ENCODE measurements around the genes TBCK, ETNPPL and CASP6.

DNA sequence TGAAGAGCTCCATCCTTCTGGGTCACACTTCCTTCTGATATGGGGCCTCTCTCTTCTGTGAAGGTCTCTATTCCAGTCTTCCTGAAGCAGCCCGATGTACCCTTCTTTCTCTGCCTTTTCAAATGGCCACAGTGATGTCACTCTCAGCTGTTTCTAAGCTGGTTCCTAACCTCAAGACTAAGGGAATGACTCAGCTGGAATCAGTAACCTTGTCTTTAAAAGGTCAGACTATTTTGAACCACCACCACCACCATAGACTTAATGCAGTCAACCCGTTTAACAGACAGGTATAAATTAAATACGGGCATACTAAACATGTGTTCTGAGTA, 121.1 kb downstream of the PPA2 start:
- PRO-cap, 3 experiments = no peak in any of the 3 experiments
- RAMPAGE, long total RNA = no peak

- PRO-cap, 3 experiments = no peak in any of the 3 experiments
- RAMPAGE, long total RNA = no peak
Measured at GRCh38 chr4:105465901-105466363, 7.9 kb downstream of the PPA2 start.

DNA sequence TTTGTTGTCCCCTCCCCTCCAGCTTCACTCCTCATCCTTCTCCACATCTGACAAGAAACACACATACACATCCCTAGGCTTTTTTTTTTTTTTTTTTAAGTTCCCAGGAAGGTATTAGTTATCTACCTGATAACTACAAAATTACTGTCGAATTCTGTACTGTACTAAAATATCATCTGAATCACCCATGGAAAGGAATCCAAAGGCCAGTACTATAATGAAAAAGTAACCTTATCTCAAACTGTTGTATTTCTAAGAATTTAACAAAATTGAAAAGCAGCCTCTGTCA, 7.4 kb downstream of the INTS12 start:
- PRO-cap, 3 experiments = no peak in any of the 3 experiments
- RAMPAGE, long total RNA = no peak

DNA sequence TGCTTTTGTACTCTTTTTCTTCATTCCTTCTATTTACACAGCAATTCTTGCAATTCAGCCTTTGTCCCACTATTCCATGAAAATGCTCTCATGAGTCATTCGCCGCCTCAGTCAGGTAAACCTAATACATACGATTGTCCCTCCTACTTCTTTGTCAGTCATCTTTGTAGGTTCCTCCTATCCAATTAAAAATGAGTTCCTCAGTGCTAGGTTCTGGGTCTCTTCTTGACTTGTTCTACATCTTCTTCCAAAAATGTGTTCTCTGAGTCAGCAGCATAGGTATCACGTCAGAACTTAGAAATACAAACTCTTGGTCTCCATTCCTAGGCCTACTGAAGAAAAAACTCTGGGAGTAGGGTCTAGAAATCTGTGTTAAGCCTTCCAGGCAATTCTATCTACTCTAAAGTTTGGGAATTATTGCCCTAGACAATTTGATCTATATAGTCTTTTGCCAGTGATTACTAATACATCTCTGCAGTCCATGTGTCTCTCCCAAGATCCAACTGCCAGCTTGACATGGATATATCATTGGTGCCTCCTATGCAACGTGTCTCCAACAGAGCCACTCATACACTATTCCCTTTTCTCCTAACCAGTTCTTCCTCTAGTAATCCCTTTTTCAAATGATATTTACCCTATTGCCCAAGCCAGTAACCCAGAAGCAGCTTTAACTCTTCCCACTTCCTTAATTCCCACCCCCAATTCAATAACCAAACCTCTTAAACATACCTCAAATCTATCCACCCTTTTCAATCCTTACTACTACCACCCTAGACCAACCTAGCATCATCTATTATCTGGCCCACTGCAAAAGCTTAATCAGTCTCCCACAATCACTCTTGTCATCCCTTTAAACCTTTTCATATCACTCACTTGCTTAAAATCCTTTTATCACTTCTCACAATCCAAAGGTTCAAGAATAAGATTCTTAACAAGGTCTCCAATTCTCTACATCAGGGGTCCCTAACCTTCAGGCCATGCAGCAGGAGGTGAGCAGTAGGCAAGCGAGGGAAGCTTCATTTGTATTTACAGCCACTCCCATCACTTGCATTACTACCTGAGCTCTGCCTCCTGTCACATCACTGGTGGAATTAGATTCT, 4.0 kb downstream of the INTS12 start:
- PRO-cap, 3 experiments = no peak in any of the 3 experiments
- RAMPAGE, long total RNA = no peak

DNA sequence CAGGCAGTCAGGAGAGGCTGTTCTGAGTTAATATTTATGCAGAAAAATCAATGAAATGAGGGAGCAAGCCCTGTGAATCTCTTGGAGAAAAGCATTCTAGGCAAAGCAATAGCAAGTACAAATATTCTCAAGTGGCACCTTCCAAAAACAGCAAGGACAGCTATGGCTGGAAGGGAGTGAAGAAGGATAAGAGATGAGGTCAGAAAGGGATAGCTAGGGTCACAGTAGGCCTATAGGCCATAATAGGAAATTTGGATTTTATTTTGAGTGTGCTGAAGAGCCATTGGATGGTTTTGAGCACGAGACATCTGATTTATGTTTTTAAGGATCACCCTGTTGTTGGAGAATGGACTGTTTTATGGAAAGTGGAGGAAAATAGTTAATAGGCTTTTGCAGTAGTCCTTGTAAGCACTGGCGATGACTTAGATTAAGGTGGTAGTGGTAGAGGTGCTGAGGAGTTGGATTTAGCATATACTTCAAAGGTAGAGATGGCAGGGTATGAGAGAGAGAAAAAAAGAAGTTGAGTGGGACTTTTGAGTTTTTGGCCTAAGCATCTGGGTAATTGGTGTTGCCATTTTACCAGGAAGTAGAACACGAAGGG, 3.8 kb downstream of the GSTCD start:
- PRO-cap, 3 experiments = no peak in any of the 3 experiments
- RAMPAGE, long total RNA = no peak

DNA sequence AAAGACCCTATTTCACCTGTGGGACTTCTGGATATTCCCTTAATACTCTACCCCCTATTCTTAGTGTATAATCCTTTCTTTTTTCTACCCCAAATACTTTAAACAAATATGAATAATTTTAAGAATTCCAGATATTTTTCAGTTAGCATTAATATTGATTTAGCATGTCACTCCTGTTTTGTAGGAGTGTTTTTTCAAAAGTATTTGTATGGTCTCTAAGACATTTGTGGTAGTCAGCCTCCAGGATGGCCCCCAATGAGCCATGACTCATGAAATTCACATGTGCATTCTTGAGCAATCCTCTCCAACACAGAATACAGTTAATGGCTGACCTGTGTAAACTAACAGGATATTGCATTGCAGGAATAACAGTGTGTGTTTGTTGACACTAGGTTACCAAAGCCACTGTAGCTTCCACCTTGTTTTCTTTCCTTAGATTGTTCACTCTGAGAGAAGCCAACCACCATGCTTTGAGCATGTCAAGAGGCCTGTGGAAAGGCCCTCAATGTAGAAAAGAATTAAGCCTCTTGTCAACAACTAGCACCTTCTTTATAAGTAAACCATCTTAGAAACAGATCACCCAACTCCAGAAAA, 28.7 kb downstream of the TBCK start:
- PRO-cap, 3 experiments = no peak in any of the 3 experiments
- RAMPAGE, long total RNA = no peak

DNA sequence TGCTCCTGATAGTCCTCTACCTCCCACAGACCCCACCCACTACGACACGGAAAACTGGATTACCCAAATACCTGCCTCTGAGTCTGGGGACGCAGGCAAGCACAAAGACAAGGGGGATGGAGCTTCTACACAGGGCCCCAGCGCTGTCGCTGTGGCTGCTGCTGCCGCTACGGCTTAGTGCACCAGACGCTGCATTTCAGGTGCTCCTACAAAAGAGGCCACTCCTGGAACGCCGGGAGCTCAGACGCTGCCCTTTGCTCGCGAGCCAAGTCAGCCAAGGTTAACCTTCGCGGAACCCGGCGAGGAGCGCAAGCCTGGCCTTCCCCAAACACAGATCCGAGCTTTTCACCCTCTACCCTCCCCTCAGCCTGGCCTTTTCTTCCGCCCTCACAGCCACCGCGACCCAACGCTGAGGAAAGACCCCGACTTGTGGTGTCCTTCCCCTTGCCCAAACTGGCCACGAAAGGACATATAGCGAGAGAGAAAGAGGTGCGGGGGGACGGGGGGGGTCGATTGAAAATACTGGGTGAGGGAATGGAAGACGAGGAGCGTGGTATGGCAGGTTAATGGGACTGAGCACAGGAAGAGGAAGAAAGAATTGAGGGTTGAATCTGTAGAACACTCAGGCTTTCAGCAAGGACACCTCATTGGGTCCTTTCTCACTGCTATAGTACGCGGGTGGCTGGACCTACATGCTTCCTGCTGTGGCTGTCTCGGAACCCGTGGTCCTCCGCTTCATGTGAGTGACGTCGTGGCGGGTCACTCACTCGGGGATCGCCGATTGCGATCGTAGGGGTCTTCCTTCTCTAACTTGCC, at the start of gene TBCK:
Gene TBCK (minus strand): TSS at position 354 of the 816 bp plus-strand sequence.
- PRO-cap, 3 experiments = peak in 3 of 3 experiments; most common plus-strand start position 695 of the sequence (in 2); most common minus-strand start position 347 of the sequence (in 3)
- RAMPAGE, long total RNA = start-site peak on the minus strand centred at position 355 of the sequence, 32 bp wide, 611 and 374 reads in 2 replicates; start-site peak on the plus strand centred at position 719 of the sequence, 129 bp wide, 1,729 and 269 reads in 2 replicates

GRCh38 chr4:106355354-106355718, 13.2 kb downstream of the GIMD1 start:
- PRO-cap, 3 experiments = no peak in any of the 3 experiments
- RAMPAGE, long total RNA = no peak

DNA sequence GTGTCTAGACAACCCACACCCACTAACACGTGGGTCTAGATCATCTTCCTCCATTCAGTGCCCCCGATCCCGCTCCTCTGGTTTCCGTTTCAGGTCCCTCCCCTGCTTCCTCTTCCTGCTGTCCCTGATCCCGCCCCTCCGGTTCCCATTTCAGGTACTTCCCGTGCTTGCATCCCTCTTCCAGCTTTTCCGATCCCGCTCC, 339.0 kb downstream of the PAPSS1 start:
- PRO-cap, 3 experiments = no peak in any of the 3 experiments
- RAMPAGE, long total RNA = no peak

GRCh38 chr4:107871393-107871691, 46.6 kb downstream of the SGMS2 start:
- PRO-cap, 3 experiments = no peak in any of the 3 experiments
- RAMPAGE, long total RNA = no peak

DNA sequence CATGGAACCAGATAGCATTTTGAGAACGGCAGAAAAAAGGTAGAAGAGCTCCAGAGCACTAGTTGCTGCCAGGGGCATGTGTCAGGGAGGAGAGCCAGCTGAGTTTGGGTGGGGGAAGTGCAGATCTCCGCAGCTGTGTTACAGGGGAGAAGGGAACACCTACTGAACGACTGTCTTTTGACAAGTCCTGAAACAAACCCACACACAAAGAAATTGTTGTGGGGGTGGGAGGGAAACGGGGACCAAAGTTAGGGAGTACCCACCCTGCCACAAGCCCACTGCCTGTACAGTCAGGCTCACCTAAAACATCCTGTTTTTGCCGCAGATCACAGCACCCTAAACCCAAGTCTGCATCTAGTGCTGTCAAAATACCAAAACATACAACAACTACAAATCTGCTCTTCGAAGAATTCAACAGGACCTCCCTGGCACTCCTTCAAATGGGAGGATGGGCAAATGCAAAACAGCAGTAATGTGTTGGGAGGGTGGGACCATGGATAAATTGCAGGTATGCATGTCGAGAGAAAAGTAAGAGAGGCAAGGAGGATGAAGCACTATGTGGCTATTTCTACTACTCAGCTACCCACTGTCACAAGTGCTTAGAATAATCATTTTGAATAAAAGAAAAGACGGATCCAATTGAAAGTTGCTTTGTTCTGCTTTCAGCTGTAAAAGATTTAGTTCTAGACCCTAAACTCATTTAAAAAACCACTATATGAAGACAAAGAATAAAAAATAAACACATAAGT, 55.3 kb downstream of the LEF1 start:
- PRO-cap, 3 experiments = no peak in any of the 3 experiments
- RAMPAGE, long total RNA = no peak

GRCh38 chr4:108170510-108171135, 1.9 kb upstream of the LEF1 start:
- PRO-cap, 3 experiments = no peak in any of the 3 experiments
- RAMPAGE, long total RNA = no peak

DNA sequence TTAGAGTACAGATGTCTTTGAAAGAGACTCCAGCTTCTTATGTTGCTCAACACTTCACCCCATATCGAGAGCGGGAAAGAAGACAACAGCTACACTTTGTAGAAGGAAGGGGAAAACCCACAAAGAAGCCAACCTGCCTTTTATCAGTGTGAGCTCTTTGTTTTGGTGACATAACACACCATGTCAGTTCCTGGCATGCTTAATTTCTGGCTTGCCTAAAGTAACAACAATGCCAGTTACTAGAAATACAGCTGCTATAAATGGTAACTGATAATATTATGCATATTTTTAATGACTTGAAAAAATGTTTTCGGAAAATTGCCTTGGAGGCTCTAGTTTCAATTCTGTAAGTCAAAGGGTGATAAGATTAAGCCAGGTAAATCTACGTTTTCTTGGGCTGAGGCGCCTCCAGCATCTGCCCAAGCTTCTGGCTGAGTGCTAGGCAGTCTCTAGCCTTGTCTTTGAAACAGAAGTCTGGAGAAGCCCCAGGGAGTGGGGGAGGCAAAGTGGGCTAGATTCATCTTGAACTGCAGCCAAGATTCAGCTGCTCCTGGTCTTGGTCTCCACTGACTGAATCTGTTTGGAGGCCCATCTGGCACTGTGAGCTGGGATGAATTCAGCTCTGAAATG, 187.0 kb upstream of the LEF1 start:
- PRO-cap, 3 experiments = no peak in any of the 3 experiments
- RAMPAGE, long total RNA = no peak

GRCh38 chr4:108621441-108621894, 1.1 kb downstream of the RPL34 start:
- PRO-cap, 3 experiments = no peak in any of the 3 experiments
- RAMPAGE, long total RNA = no peak

DNA sequence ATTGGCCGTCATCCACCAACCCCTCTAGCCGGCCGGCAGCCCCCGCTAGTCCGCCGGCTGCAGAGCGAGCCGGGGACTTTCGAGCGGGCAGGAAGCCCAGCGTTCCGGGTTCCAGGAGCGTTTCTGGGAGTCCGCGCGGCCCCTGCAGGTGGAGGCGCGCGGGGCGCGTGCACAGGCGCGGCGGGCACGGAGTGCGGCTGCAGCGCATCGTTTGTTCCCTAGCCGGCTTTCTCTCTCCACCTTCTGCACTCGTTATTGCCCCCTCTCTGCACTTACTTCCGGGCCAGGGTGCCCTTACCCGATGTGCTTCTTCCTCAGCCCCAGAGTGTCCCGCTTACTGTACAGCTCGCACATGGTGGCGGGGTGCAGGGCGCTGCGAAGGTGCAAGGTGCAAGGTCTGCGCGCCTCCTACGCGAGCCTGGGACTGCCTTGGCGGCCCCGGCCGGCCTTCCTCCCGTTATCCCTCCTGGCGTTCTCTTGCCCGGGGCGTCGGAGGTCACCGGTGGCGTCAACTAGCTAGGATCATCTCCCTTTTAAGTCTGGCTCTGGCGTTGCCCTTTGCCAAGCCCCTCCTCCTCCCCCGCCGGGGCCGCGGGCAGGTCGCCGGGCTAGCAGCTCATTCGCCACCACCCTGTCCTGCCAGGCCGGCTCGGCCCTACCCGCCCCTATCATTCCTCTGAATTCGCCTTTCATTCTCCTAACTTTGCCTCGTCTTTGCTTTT, at the start of gene ETNPPL:
Gene ETNPPL (minus strand): TSS at position 509 of the 722 bp plus-strand sequence.
- PRO-cap, 3 experiments = peak in 1 of 3 experiments; most common minus-strand start position 510 of the sequence (in 1)
- RAMPAGE, long total RNA = no peak

- PRO-cap, 3 experiments = no peak in any of the 3 experiments
- RAMPAGE, long total RNA = no peak
Measured at GRCh38 chr4:109537296-109537742, 22.7 kb upstream of the MCUB start.

DNA sequence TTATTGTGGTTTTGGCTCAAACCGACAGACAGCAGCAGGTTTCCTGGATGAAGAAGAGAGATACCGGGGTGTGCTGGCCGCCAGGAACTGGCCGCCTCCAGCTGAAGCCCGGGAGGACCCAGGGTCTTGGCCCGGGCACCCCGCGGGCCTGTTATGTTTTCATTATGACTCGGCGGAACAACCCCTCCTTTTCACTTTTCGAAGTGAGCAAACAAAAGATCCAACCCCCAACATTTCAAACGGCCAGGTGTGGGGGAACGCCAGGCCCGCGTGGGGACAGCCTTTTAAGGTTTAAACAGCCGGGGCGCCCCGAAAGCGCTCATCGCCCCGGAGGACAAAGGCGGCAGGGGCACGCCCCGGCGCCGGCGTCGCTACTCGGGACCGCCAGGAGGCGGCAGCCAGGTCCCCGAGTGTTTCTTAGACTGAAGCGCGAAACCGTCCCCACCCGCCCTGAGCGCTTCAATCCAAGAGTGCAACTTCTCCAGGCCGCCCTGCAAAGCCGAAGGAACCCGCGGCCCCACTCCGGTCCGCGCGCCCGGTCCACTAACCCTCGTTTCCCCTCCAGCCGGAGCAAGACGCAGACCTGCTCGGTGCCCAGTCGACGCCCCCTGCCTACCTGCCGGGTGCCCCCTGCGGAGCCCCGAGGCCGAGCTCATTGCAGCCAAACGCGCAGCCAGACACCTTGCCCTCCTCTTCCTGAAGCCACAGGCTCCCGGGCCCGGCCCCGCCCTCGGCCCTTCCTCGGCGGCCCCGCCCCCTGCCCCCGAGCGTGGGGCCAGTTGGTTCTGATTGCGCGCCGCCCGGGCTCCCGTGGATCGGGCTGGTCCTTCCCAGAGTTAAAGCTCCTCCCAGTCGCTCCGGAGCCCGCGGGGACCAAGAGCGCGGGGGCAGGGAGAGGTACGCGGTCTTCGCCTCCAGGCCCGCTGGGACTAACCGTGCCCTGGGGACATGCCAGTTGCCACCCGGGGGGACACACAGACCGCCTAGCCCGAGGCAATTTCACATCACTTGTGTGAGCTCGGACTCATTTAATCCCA, at the start of gene CASP6:
Gene CASP6 (minus strand): TSS at position 706 of the 1,037 bp plus-strand sequence.
- PRO-cap, 3 experiments = peak in 3 of 3 experiments; most common plus-strand start position 876 of the sequence (in 1); most common minus-strand start position 704 of the sequence (in 3)
- RAMPAGE, long total RNA = no peak

- PRO-cap, 3 experiments = no peak in any of the 3 experiments
- RAMPAGE, long total RNA = no peak
Measured at GRCh38 chr4:109985979-109986270, 73.2 kb downstream of the EGF start.

- PRO-cap, 3 experiments = peak in 1 of 3 experiments; most common plus-strand start chr4:110196143 (in 1); most common minus-strand start chr4:110196438 (in 1)
- RAMPAGE, long total RNA = no peak
Measured at GRCh38 chr4:110195632-110196586, 2.5 kb downstream of the ELOVL6 start.

DNA sequence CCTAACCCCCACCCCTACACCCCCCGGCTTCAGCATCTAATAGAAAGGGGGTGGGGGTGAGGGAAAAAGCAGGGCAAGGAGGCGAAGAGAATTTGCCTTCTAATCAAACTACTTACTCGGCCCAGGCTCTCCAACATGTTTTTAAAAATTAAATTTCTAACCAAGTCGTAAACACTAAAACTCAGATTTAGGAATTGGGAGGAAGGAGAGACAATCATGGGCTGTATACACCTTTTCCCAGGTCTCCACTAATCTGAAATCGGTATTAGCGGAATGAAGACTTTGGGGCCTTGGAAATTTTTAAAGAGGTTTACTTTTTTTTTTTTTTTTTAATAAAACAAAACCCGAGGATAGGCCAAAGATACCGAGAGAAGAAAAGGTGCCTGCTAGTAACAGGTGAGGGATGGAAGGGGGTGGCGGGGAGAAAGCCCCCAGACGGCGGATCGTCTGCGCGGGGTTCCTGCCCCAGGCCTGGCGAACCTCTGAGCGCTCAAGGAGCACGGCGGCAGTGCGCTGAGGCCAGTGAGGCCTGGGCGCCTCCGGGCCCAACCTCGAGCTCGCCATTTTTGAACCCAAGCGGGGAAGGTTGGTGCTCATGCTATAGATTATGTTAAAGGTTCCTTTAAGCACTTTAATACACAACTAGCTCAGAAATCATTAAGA, 8.1 kb downstream of the PITX2 start:
- PRO-cap, 3 experiments = no peak in any of the 3 experiments
- RAMPAGE, long total RNA = no peak